Hair follicular keratinocyte (primary cell): ENCODE measurements around a stretch of chr10.

GRCh38 chr10:151059-151789 lies 16.0 kb downstream of the ZMYND11 start:
- RAMPAGE, long total RNA: no peak

DNA sequence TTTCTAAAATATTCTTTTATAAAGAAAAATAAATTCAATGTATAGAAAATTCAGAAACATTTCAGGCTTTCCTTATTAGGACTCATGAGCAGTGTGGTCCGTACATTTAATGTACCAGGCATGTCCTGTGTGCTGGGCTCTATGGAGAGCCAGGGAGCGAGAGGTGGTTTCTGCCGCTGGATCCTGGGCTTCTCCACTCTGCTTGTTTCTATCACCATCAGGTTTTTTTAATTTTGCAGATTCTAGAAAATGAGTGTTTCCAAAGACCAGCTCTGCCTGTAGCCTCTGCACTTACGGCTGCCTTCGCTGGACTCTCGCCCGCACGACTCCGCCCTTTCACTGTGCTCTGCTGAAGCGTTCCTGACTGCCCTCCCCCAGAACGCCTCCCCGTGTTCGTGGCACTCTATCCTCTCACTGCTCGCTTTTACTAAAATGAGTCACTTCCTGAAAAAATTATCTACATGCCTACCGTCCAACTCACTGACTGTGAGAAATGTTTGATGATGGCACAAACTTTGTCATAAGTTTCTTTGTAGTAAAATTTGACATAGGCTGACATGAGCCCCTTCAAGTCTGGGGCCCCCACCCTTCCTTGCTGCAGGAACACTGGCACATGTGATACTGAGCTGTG lies 188.6 kb downstream of the ZMYND11 start:
- RAMPAGE, long total RNA: no peak

- RAMPAGE, long total RNA: no peak
These were observed 105.1 kb downstream of the DIP2C start for GRCh38 chr10:584349-584877.

DNA sequence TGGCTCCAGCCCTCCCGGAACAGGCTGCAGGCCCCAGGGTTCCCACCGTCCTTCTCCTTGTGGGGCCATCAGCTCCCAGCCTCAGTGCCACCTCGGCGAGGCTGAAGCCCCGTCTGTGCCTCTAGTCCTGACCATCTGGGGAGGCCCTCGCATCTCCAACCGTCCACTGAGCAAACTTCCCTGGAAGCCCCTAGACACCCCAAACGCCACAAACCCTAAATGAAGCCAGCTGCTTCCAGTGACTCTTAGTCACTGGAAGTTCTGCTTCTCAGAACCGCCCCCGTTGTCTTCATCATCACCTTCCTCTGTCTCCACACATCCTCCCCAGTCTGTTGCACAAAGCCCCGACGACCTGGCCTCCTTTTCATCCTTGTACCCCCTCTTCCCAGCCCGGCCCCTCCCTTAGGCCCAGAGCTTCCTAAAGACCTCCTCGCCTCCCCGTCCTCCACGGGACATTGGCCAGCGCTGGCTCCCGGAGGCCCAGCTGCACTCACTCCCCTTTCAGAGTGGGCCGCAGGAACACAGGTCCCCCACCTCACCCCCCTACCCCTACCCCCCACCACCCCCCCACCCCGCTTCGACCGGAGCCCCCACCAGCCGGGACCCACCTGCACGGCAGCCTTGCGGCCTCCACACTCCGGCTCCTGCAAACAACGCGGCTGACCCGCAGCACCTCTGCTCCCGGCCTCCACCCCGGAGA lies 1.1 kb upstream of the DIP2C start:
- RAMPAGE, long total RNA: no peak

GRCh38 chr10:863651-864396 lies 67.7 kb downstream of the LARP4B start:
- RAMPAGE, long total RNA: no peak

DNA sequence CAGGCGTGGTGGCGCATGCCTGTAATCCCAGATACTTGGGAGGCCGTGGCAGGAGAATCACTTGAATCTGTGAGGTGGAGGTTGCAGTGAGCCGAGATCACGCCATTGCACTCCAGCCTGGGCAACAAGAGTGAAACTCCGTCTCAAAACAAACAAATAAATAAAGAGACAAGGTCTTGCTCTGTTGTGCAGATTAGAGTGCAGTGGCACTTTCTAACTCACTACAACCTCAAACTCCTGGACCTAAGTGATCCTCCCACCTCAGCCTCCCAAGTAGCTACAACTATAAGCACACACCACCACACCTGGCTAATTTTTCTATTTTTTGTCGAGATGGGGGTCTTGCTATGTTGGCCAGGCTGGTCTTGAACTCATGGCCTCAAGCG lies 15.0 kb downstream of the LARP4B start:
- RAMPAGE, long total RNA: no peak

DNA sequence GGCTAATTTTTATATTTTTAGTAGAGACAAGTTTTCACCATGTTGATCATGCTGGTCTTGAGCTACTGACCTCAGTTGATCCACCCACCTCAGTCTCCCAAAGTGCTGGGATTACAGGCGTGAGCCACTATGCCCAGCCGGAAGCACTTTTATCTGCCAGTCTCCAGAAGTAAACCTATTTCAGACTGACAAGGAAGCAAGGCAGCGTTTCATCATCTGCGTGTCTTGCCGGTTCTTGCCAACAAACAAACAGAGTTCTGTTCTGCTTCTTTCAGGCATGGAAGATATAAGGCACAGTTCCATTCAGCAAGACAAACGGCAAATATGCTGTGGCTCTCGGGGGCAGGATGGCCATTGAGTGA lies 15.5 kb upstream of the LARP4B start:
- RAMPAGE, long total RNA: no peak

DNA sequence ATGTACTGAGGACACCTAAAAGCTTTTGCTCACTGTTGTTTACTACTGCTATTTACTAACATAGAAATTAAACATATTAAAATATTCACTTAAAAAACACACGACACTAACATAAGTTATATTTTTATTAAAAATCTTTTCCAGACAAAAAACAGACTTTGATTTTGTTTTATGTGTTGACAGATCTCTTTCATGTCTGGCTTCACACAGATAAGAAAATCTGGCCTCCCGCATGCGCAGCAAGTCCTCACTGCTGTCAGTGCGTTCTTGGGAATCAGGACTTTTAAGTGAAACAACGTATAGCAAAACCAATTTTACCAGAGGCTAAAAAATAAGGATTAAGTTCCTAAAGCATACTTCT lies 1.2 kb upstream of the IDI1 start:
- RAMPAGE, long total RNA: no peak

DNA sequence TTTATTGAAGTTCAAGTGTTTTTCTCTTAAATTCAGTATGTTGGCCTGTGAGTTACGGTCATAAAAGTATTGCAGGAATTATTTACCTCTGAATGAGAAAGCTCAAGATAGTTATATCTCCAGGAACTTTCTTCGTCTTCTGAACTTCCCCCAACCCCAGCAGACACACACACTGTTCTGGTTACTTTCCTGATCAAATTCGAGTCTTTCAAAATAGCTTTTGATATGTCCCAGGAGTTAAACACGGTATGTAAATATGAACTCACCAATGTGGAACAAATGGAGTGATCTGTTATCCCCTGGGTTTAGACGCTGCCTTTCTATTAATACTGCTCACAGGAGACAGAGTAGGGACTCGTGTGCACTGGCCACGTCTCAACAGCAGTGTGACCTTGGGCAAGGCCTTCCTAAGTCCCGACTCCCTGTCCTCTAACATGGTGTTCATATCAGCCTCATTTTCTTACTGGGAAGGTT lies 1.7 kb downstream of the WDR37 start:
- RAMPAGE, long total RNA: no peak

DNA sequence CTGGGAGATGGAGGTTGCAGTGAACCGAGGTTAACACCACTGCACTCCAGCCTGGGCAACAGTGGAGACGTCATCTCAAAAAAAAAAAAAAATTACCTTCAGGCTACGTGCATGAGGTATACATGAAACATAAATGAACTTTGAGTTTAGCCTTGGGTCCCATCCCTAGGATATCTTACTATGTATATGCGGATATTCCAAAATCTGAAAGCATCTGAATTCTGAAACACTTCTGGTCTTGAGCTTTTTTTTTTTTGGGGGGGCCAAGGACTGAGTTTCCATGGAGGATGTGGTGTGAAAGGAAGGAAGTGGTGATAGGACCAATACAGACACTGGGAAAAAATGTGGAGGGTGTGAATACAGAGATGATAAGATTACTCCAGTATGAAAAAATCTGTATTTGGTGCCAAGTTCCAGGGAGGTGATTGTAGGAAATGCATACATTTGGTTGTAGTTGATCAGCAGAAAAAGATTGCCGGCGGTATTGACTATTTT lies 5.6 kb downstream of the WDR37 start:
- RAMPAGE, long total RNA: no peak

GRCh38 chr10:1200133-1200499 lies 143.9 kb downstream of the WDR37 start:
- RAMPAGE, long total RNA: no peak

- RAMPAGE, long total RNA: no peak
These were observed 303.3 kb downstream of the WDR37 start for GRCh38 chr10:1359468-1359882.

- RAMPAGE, long total RNA: no peak
These were observed 337.1 kb downstream of the ADARB2 start for GRCh38 chr10:1400134-1400689.

- RAMPAGE, long total RNA: no peak
These were observed 79.0 kb downstream of the ADARB2 start for GRCh38 chr10:1658324-1658676.

- RAMPAGE, long total RNA: no peak
These were observed 4.2 kb downstream of the PFKP start for GRCh38 chr10:3071210-3072245.

DNA sequence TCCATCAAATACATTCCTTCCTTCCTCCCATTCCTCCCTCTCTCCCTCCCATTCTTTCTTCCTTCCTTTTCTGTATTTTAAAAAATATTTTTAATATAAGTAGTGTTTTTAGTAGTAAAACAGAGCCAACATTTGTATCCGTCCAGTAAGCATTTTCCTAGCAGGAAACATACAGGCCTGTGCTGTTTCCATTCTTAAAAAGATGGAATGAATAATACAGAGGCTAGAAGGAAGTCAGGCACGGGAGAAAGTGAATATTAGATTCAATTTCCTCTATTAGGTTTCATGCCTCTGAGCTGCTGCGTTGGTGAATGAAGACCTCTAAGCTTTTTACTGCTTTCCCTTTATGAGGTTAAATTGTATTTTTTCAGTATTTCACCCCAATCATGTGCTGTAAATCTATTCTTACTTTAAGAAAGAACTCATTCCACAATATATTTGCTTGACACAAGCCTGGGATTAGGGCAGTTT lies 75.9 kb upstream of the PITRM1 start:
- RAMPAGE, long total RNA: no peak

DNA sequence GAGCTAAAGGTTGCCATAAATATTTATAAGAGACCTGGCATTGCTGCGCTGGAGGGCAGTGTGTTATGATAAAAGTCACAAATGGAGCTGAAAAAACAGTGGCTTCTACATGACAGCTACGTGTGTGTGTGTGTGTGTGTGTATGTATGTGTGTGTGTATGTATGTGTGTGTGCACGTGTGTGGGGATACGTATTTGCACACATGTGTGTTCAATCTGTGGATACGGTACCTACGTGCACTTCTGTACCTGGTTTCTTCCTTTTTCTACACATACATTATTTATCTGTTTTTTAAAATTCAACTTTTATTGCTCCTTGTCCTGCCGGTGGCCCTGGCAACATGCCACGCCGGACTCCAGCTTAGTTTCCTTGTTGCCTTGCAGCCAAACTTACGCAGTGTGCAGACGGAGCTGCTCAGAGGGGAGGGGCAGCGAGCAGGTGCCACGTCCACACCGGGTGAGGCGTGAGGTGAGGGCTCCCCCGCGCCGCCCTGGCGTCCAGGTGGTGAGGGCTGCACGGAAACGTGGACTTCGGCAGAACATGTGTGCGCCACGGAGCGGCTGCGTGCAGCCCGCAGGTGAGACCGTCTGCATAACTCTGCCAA lies 115.3 kb upstream of the PITRM1 start:
- RAMPAGE, long total RNA: no peak

DNA sequence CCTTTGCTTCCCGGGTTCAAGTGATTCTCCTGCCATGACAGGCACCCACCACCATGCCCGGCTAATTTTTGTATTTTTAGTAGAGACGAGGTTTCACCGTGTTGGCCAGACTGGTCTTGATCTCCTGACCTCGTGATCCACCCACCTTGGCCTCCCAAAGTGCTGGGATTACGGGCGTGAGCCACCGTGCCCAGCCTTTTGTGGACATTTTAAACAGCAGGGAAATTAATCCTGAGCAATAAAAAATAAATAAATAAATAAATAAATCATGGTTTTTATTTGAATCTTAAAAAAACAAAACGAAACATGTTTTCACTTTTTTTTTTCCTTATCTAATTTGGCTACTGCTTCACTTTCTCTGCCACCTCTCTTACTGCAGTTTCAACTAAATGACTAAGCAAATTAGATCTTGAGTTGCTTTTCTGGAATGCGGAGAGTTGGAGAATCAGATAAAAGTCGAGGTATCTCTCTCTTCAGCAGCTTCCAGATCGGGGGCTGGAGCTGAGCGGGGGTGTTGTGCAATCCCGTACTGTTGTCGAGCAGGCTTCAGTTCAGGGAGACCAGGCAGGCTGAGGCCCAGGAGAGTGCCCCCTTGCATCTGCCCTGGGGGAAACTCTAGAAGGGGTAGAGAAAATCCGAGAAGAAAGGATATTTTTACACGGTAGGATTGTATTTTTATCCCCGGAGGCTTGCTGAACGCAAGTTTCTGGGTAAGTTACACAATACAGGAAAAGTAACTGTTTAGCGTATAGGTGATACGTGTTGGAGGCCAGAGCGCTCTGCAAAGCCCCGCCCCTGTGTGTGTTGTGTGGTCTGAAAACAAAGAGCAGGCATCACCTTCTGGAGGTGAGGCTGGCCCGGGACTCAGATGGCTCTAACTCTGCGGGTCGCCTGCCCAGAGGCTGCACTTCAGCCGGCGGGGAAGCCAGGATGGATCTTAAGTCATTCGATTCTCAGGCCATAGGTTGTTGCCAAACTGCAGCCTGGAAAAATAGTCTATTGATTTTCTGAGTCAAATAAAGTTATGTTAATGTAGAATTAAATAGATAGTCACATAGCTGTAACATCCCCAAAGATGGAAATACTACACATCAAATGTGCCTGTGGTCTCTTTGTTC lies 116.7 kb downstream of the KLF6 start:
- RAMPAGE, long total RNA: no peak

- RAMPAGE, long total RNA: no peak
These were observed 42.7 kb downstream of the KLF6 start for GRCh38 chr10:3742322-3742751.

- RAMPAGE, long total RNA: no peak
These were observed 2.0 kb downstream of the KLF6 start for GRCh38 chr10:3783047-3783331.